ENCODE measurements around a stretch of chr21.

DNA sequence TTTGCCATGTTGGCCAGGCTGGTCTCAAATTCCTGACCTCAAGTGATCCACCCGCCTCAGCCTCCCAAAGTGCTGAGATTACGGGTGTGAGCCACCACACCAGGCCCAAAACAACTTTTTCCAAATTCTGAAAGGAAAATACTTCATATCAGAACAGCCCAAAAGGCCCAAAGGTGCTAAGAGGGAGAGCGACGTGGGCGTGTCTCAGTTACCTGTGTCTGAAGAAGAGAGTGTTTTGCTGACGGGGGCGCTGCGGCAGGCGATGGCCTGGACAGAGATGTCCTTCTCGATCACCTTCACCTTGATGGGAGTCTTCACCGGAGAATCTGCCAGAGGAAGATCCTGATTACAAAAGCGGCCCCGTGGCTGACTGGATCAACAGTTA, 26.4 kb upstream of the PRDM15 start:
CAGE:
- cytosol, long polyA minus RNA = no peak
- cytosol, long polyA plus RNA = no peak
- long polyA plus RNA = no peak
- nucleus, long polyA minus RNA = no peak
- nucleus, long polyA plus RNA = no peak

GRCh38 chr21:41949930-41950796, 3.7 kb downstream of the C2CD2 start:
CAGE:
- cytosol, long polyA minus RNA = no peak
- cytosol, long polyA plus RNA = no peak
- long polyA plus RNA = no peak
- nucleus, long polyA minus RNA = no peak
- nucleus, long polyA plus RNA = no peak

CAGE:
- cytosol, long polyA minus RNA = no peak
- cytosol, long polyA plus RNA = no peak
- long polyA plus RNA = no peak
- nucleus, long polyA minus RNA = no peak
- nucleus, long polyA plus RNA = no peak
Measured at GRCh38 chr21:41990902-41991689, 19.1 kb downstream of the ZBTB21 start.

DNA sequence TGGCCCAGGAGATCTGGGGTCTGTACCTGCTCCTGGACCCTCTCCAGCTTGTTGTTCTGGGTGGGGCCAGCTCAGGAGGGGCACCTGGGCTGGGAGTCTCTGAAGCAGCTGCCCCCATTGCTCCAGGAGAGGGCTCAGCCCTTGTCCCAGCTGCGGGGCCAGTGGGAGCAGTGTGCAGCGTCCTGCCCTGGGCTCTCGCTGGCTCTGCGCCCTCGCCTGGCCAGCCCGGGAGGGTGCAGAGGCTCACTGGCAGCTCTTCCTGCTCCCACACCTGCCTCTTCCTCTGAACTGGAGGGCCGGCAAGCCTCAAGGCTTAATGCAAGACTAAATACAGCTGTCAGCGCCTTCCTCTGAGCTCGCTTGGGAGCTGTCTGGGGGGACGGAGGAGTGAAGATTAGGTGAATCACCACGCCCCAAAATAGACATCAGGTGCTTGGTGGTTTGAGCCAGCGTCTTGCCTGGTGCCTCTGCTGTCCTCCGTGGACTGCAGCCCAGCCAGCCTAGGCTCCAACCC, 36.7 kb downstream of the UMODL1 start:
CAGE:
- cytosol, long polyA minus RNA = no peak
- cytosol, long polyA plus RNA = no peak
- long polyA plus RNA = no peak
- nucleus, long polyA minus RNA = no peak
- nucleus, long polyA plus RNA = no peak

DNA sequence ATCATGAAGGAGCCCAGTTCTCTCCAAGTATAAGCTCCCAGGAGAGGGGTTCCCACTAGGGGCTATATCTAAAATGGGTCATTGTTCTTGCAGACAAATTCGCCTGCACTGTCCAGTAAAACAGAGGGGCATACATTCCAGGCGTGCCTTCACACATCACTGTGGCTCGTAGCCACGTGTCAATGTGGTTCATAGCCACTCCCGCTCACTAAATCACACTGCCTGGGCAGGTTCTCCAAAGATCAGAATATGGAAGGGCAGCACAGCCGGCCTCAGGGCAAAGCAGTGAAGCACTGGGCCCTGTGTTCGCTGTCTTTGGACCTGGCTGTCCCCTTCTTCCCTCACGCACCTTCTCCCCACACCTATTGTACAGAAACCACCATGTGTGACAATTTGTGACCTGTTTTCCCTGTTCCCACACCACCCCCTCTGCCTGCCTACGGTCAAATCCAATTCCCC, 26.9 kb upstream of the ABCG1 start:
CAGE:
- cytosol, long polyA minus RNA = no peak
- cytosol, long polyA plus RNA = no peak
- long polyA plus RNA = no peak
- nucleus, long polyA minus RNA = no peak
- nucleus, long polyA plus RNA = no peak

GRCh38 chr21:42232501-42232899, 13.6 kb downstream of the ABCG1 start:
CAGE:
- cytosol, long polyA minus RNA = no peak
- cytosol, long polyA plus RNA = no peak
- long polyA plus RNA = no peak
- nucleus, long polyA minus RNA = no peak
- nucleus, long polyA plus RNA = no peak

CAGE:
- cytosol, long polyA minus RNA = no peak
- cytosol, long polyA plus RNA = no peak
- long polyA plus RNA = no peak
- nucleus, long polyA minus RNA = no peak
- nucleus, long polyA plus RNA = no peak
Measured at GRCh38 chr21:42271032-42271455, 44.2 kb downstream of the TFF3 start.

GRCh38 chr21:42275811-42276728, 39.1 kb downstream of the TFF3 start:
CAGE:
- cytosol, long polyA minus RNA = no peak
- cytosol, long polyA plus RNA = no peak
- long polyA plus RNA = no peak
- nucleus, long polyA minus RNA = no peak
- nucleus, long polyA plus RNA = no peak

GRCh38 chr21:42276729-42277166, 38.5 kb downstream of the TFF3 start:
CAGE:
- cytosol, long polyA minus RNA = no peak
- cytosol, long polyA plus RNA = no peak
- long polyA plus RNA = no peak
- nucleus, long polyA minus RNA = no peak
- nucleus, long polyA plus RNA = no peak

DNA sequence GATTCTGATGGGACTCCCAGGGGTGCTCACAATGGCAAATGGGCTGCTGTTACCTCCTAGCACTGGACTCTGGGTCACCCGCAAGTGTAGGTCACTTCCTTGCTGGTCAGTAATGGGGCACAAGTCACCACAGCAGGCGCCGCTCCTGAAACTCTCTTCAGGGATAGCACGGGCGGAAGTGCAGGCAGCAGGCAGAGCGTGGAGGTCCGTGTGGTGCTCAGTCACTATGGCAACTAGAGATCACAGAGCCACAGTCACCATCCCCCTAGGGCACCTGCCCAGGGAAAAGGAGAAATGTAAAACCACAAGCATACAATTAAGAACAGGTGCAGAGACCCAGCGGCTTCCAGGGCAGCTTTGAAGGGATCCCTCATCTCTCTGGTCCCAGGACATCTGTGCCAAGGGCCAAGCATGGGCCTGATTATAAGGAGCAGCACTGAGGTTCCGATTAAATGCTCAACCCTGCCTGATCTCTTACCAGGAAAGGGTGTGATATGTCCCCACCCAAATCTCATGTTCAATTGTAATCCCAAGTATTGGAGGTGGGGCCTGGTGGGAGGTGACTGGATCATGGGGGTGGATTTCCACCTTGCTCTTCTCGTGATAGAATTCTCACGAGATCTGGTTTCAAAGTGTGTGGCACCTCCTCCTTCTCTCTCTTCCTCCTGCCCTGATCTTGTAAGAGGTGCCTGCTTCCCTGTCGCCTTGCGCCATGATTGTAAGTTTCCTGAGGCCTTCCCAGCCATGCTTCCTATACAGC, 35.1 kb downstream of the RSPH1 start:
CAGE:
- cytosol, long polyA minus RNA = no peak
- cytosol, long polyA plus RNA = no peak
- long polyA plus RNA = no peak
- nucleus, long polyA minus RNA = no peak
- nucleus, long polyA plus RNA = no peak

CAGE:
- cytosol, long polyA minus RNA = no peak
- cytosol, long polyA plus RNA = no peak
- long polyA plus RNA = no peak
- nucleus, long polyA minus RNA = no peak
- nucleus, long polyA plus RNA = no peak
Measured at GRCh38 chr21:42461715-42462409, 34.2 kb downstream of the RSPH1 start.

CAGE:
- cytosol, long polyA minus RNA = no peak
- cytosol, long polyA plus RNA = no peak
- long polyA plus RNA = no peak
- nucleus, long polyA minus RNA = no peak
- nucleus, long polyA plus RNA = no peak
Measured at GRCh38 chr21:42464785-42466089, 30.8 kb downstream of the RSPH1 start.

CAGE:
- cytosol, long polyA minus RNA = no peak
- cytosol, long polyA plus RNA = no peak
- long polyA plus RNA = no peak
- nucleus, long polyA minus RNA = no peak
- nucleus, long polyA plus RNA = no peak
Measured at GRCh38 chr21:42468260-42469160, 27.5 kb downstream of the RSPH1 start.

GRCh38 chr21:42493387-42493706, 2.7 kb downstream of the RSPH1 start:
CAGE:
- cytosol, long polyA minus RNA = no peak
- cytosol, long polyA plus RNA = no peak
- long polyA plus RNA = no peak
- nucleus, long polyA minus RNA = no peak
- nucleus, long polyA plus RNA = no peak

DNA sequence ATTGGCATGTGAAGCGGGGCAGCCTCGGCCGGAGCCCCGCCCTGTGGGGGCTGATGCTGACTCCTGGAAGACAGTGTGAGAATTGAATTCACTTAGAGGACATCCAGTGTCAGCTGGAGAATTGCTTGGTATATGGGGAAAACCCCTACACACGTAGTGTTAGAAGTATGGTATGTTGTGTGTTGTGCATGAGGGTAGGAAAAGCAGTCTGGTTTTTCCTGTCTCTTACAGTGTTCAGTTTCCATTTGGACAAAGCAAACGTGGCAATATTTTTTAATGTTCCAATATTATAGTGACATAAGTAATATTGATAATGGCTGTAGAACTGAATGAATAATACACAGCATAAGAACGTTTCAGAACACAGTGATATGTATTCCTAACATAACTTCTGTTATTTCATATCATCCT, 11.7 kb downstream of the SLC37A1 start:
CAGE:
- cytosol, long polyA minus RNA = no peak
- cytosol, long polyA plus RNA = no peak
- long polyA plus RNA = no peak
- nucleus, long polyA minus RNA = no peak
- nucleus, long polyA plus RNA = no peak

GRCh38 chr21:42530194-42530521, 16.5 kb downstream of the SLC37A1 start:
CAGE:
- cytosol, long polyA minus RNA = no peak
- cytosol, long polyA plus RNA = no peak
- long polyA plus RNA = no peak
- nucleus, long polyA minus RNA = no peak
- nucleus, long polyA plus RNA = no peak

CAGE:
- cytosol, long polyA minus RNA = no peak
- cytosol, long polyA plus RNA = no peak
- long polyA plus RNA = no peak
- nucleus, long polyA minus RNA = no peak
- nucleus, long polyA plus RNA = no peak
Measured at GRCh38 chr21:42535367-42535843, 21.8 kb downstream of the SLC37A1 start.

GRCh38 chr21:42621604-42622157, 31.7 kb upstream of the PDE9A start:
CAGE:
- cytosol, long polyA minus RNA = no peak
- cytosol, long polyA plus RNA = no peak
- long polyA plus RNA = no peak
- nucleus, long polyA minus RNA = no peak
- nucleus, long polyA plus RNA = no peak

CAGE:
- cytosol, long polyA minus RNA = no peak
- cytosol, long polyA plus RNA = no peak
- long polyA plus RNA = no peak
- nucleus, long polyA minus RNA = no peak
- nucleus, long polyA plus RNA = no peak
Measured at GRCh38 chr21:42624242-42625054, 29.0 kb upstream of the PDE9A start.

DNA sequence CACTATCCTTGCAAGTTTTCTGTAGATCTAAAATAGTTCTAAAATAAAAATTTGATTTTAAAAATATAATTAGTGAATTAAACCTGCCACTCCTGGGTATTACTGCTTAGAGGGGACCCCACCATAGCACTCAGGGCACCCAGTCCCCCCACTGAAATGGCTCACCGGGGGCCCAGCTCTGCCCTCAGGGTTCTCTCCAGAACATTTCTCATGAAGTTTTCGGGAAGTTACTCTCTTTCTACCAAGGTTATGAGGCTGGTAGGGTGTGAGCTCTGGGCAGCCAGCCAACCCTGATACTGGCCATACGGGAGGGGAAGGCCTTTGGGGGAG, 13.0 kb upstream of the PDE9A start:
CAGE:
- cytosol, long polyA minus RNA = no peak
- cytosol, long polyA plus RNA = no peak
- long polyA plus RNA = no peak
- nucleus, long polyA minus RNA = no peak
- nucleus, long polyA plus RNA = no peak

All from keratinocyte (primary cell).